Anterior vena cava (tissue), 1 donor: ENCODE data around the genes NEDD4L, GRP, CPLX4 and LMAN1.

DNA sequence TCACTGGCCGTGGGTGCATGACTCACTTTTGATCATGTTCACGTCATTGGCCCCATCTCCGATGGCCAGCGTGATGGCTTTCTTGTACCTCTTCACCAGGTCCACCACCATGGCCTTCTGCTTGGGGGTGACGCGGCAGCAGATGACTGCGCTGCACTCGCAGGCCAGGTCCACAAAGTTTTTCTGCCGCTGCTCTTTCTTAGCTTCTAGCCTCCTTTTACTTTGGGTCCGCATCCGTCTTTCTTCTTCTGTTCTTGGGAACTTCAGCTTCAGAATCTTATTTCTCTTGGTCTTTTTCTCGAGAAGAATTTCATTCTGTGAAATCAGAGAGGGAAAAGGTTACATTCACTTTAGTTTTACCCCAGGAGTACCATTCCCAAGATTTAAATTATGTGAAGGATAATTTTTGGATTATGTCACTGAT lies 39.5 kb upstream of the NARS1 start:
- PRO-cap: no peak

DNA sequence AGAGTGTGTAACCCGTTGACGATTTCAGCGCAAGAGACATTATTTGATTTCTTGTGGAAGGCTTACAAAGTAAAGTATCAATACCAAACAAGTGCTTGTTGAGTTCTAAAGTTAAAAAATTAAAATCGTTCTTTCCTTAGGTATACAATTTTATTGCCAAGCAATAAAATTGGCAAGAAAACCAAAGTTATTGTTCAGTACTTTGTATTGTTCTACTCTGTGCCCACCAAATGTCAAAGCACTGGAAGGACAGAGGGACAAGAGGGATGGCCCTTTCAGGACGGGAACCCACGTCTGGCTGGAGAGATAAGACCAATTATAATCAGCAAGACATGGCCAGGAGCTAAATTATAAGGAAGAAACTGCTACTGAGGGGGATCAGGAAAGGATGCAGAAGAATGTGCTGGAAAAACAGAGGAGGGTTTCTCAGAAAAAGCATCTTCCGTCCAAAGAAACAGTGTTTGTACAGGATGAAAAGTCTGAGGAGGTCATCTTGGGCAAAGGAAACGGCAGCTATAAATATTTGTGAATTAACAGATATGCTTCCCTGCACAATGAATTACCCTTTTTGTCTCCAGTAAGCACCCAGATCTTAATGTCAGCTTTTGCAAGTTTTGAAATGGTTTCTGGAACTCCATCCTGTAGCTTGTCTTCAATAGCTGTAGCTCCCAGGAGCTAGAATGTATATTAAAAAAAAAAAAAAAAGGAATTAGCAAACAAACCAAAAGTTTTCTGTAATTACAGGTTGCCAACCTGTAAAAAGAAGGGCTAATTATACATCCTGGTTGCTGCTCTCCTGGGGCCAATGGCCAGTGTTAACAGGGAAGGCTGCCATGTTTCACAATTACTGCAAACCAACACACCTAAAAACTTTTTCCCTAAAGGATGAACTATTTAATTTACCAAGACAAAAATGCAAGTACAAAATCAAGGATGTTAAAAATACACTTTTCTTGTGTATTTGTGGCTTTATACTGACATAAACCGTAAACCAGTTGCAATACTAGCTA lies 46.5 kb upstream of the NARS1 start:
- PRO-cap: no peak

- PRO-cap: no peak
Measured at GRCh38 chr18:57792796-57793396, 10.2 kb downstream of the ATP8B1 start.

DNA sequence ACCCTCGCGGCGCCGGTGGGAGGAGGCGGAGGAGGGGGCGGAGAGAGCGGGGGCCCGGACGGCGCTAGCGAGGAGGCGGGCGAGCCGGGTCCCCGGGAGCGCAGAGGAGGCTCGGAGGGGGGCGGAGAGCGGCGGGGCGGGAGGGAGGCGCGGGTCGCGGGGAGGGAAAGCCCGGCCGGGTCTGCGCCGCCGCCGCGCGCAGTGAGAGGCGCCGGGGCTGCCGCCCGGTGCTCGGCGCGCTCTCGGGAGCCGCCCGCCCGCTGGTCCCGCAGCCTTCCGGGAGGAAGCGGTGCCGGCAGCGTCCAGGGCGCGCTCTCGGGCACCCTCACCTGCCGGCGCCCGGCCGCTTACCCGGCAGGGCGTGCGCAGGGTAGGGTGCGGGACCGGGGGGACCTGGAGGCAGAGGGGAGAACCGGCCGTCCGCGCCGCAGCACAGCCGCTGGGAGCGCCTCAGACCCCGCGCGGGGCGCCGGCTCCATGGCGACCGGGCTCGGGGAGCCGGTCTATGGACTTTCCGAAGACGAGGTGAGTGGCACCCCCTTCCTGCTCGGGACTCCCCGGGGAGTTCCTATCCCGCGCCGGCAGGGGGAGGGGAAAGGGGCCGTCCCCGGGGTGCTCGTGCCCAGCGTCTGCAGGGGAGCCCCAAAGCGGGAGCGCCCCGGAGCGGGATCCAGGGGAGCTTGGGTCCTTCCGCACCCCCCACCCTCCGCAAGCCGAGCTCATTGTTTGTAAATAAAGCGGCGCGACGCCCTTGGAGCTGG lies at the start of gene NEDD4L:
NEDD4L (plus strand) TSS at position 43 of the 761 bp plus-strand sequence.
- PRO-cap: bidirectional peak, plus-strand start at position 28 of the sequence, minus-strand start outside the sequence; bidirectional peak, plus-strand start at position 645 of the sequence, minus-strand start at position 559 of the sequence

- PRO-cap: no peak
Measured at GRCh38 chr18:58046141-58046469, 2.1 kb downstream of the NEDD4L start.

DNA sequence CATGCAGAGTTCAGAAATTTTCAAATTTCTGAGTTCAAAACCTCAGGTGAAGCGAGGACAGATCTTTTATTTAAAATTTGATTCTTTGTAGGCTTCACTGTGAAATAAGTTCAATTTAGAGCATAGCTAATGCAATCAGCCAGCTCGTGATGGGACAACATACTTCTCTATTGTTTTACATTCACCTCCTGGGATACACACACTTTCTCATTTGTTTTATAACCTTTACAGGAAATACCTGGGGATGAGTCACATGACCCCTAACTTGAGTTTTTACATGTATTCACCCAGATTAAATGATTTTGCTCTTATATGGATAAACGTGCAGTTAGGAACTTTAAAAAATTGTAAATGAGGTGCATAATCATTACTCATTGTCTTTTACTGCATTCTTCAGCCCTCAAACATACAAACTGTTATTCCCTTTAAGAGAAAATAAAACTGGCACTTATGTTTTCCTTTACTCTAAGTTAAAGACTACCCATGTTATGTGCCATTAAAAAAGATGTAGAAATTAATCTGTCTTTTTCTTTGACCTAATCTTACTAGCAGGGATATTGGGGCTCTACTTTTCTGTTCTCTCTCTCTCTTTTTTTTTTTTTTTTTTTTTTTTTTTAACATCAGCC lies 152.2 kb downstream of the NEDD4L start:
- PRO-cap: no peak

DNA sequence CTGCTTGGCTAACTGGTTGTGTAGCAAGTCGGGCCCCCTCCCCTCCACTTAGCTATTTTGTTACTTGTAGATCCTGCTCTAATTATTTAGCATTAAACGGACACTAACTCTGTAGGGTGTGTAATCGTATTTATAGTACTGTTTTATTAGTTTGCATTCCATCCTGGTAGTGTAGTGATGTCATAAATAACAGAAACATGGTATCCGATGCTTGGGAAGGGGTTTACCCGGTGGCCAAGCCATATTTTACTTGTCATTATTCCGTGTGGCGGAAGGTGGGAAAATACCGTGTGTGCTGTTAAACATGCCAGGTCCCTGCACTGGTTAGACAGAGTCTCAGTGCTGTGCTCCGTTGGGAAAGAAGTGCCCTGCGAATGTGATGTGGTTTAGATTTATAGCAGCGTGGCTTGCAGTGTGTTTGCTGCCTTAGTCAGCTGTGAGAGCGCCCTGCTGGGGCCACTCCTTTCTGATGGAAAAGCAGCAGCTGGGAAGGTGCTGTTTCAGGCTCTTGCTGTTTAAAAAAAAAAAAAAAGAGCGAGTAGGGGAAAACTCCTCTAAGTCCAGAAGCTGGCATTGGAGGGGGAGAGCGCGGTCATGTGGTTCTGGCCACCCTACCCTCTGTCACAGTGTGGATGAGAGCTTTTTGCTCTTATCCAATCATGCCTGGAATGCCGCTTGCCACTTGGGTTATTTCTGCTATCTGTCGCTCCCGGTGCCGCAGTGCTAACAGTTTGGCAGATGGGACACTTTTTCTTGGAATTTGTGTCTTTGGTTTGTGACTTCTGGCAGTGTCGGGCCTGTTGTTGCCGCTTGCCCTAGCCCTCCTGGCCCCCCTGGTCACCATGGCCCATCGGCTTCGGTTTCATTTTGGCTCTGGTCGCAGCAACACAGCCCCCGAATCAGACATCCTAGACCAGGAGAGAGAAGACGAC lies 211.0 kb downstream of the NEDD4L start:
- PRO-cap: no peak

- PRO-cap: no peak
Measured at GRCh38 chr18:58324786-58325254, 280.8 kb downstream of the NEDD4L start.

- PRO-cap: no peak
Measured at GRCh38 chr18:58408680-58409147, 220.2 kb downstream of the ALPK2 start.

DNA sequence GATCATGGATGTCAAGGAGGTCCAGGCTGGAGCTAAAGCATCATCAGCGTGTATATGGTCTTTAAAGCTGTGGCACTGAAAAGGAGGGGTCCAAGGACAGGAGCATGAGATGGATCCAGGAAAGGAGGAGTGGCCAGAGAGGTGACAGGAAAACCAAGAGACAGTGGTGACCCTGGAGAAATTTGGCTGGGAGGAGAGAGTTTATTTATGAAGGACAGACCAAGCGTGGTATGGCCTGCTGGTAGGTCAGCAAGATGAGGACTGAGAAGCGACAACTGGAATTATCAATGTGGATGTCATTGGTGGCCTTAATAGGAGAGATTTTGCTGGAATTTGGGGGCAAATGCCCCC lies 219.5 kb downstream of the ALPK2 start:
- PRO-cap: no peak

- PRO-cap: no peak
Measured at GRCh38 chr18:58443677-58444122, 185.2 kb downstream of the ALPK2 start.

DNA sequence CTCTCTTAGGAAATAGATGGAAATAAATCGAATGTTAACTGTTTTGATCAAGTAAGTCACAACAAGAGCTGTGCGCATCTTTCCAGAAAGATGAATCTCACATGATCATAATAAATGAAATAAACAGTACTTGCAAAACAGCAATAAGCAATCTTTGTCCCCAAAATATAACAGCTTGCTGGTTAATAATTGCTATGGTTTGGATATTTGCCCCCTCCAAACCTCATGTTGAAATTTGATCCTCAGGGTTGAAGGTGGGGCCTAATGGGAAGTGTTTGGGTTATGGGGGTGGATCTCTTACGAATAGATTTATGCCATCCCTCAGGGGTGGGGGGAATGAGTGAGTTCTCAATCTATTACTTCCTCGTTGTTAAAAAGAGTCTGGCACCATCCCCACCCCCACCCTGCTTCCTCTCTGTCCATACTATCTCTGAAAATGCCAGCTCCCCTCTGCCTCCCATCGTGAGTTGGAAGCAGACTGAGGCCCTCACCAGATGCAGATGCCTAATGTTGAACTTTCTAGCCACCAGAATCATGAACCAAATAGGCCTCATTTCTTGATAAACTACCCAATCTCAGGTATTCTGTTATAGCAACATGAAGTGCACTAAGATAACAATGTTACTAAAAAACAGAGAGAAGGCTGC lies 90.3 kb downstream of the ALPK2 start:
- PRO-cap: no peak

DNA sequence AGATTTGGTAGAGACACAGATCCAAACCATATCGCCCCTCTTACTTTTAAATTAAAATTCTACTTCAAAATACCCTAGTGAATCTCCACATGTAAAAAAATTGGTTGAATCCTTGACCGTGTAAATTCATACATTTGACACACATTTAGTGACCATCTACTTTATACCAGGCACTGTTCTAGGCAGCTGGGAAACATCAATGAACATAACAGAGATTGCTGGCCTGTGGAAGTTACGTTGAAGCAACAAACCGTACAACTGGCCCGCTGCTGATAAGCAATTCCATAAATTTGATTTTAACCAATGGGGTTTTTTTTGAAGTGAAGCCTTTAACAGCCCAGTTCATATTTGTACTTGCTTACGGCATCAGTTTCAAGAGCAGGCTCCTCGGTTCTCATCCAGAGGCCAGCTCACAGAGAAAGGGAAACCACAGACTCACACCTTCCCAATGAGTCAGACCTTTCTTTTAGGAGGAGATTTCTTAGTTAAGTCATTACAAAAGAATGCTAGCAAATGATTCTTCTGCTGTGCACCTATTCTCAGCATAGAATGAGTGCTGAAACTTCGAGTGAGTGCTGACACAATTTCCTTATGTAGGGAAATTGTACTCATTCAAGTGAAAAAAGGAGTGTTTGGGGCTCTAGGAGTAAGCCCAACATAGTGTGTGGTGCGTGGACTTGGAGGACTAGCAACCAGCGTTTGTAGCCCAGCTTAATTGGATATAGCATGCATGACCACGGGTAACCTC lies 87.3 kb downstream of the ALPK2 start:
- PRO-cap: no peak

- PRO-cap: no peak
Measured at GRCh38 chr18:58860644-58861497, 3.8 kb upstream of the ZNF532 start.

GRCh38 chr18:58970964-58971517 lies 106.4 kb downstream of the ZNF532 start:
- PRO-cap: no peak

- PRO-cap: no peak
Measured at GRCh38 chr18:58990699-58991012, 126.0 kb downstream of the ZNF532 start.

- PRO-cap: no peak
Measured at GRCh38 chr18:59219823-59220464, at the start of gene GRP. GRP (plus strand) TSS chr18:59220158.

DNA sequence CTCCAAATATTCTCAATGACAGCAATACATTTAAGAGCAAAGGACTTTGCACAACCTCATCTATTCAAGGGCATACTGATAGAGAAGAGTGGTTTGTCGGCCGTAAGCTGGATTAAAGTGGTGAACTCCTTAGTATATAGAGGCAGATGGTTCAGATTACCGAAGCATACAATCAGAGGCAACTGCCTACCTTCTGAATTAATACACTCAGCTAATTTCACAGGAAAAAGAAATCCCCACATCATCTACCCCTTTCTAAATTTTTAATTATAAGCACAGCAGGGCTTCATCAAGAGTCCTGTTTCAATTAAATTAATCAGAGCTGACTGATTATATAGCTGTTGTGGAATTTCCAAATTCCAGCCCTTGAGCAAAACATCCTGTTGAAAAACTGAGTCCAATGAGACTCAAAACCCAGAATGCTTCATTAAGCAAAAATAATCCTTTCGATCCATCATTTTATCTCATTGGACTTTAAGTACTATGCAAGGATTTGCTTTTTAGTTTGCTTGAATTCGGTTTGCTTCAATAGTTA lies at the start of gene CPLX4:
CPLX4 (minus strand) TSS at position 109 of the 535 bp plus-strand sequence.
- PRO-cap: no peak

GRCh38 chr18:59357809-59358224 lies 1.2 kb downstream of the LMAN1 start:
- PRO-cap: no peak

GRCh38 chr18:59358225-59359320 lies at the start of gene LMAN1:
LMAN1 (minus strand) TSS chr18:59359265.
- PRO-cap: bidirectional peak, plus-strand start at chr18:59359517, minus-strand start at chr18:59359247